ENCODE measurements around a stretch of chr4.

DNA sequence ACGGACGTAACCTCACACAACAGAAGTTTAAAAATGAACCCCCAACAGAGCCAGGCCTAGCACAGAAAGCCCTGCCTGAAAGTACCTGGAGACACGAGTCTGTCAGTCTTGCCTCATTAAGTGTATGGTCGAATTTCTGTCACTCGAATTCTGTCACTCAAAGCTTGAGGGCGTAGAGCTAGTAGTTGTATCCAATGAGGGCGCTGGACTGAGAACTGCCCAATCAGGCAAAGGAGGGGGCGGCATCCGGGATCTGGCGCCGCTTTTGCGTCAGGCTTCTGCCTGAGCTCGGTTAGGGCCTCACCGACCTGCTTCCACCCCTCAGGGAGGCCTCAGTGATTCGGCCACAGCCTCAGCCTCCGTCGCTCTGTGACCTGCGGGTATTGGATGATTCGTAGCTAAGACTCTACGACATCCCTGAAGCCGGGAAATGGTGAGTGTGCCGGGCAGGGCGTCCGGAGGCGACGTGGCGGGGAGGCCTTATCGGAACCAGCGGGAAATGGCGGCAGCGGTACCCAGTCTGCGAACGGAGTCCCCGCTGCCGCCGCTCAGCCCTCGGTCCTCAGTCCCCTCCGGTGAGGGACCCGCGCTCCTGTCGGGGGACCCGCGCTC lies 88.2 kb downstream of the ZNF718 start:
- PRO-cap = unidirectional peak, plus-strand start at position 336 of the sequence

DNA sequence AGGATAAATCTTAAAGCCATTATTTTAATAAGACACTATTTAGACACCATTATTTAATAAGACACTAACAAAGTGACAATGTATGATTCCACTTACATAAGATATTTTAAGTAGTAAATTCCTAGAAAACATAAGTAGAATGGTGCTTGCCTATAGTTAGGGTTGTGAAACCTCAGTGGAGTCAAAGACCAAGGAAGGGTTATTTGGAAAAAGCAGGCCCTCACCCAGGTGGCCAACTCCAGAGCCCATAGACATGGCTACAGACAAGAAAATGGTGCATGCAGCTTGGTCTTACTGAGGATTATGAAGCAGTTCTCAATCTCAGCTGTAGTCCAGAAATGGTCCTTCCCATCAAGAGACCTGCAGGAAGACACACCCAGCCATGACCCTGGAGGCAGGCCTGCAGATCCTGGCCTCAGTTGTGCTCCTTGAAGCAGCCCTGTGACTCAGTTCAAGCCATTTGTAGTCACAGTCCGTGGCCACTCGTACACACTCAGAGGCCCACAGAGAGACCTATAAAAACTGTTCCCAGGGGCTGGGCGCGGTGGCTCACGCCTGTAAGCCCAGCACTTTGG lies 31.5 kb downstream of the ZNF721 start:
- PRO-cap = no peak

- PRO-cap = bidirectional peak, plus-strand start at chr4:663757, minus-strand start at chr4:663635
Observed at GRCh38 chr4:663148-663877, 10.8 kb downstream of the ATP5ME start.

DNA sequence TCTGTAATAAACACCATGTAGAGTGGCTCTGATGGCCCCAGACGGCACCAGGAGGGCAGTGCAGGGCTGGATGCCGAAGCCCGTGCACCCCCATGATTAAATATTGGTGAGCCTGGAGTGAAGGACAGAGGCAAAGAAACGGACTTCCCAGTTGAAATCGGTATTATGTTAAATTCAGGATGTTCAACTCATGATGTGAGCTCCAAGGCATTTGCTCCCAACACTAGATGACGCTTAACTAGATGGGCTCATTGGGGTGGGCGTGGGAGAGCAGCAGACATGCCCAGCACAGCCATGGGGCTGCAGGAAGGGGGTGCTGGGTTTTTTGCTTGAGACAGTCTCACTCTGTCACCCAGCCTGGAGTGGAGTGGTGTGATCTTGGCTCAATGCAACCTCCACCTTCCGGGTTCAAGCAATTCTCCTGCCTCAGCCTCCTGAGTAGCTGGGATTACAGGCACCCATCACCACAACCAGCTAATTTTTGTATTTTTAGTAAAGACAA lies 3.1 kb downstream of the ATP5ME start:
- PRO-cap = no peak

DNA sequence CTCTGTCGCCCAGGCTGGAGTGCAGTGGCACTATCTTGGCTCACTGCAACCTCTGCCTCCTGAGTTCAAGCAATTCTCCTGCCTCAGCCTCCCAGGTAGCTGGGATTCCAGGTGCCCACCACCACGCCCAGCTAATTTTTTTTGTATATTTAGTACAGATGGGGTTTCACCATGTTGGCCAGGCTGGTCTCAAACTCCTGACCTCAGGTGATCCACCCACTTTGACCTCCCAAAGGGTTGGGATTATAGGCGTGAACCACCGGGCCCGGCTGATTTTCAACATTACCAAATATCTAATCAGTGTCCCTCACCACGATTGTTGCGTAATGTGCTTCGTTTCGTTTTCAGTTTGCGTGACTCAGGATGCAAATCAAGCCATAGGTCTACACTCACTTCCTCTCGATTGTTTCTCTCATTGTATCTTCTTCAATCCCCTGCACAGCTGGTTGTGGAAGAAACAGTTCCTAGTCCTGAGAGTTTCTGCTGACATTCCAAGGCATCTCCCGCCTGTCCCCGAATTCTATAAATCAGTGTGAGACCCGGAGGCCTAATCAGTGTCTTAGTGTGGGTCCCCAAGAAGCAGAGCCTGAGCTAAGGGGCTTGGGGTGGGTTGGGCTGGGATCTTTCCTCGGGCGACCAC lies 6.3 kb upstream of the PCGF3 start:
- PRO-cap = unidirectional peak, plus-strand start at position 415 of the sequence

DNA sequence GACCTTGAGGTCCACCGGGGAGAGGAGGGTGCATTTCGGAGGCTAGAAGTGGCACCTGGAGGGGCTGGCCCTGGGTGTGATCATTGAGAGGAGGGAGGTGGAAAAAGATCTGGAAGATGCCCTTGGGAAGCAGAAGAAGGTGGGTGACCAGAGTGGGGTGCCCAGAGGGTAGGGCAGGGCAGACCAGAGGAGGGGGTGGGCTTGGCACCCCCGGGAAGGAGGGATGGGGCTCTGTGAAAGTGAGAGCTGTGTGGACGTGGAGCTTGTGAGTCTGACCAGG lies 17.6 kb downstream of the PCGF3 start:
- PRO-cap = no peak

DNA sequence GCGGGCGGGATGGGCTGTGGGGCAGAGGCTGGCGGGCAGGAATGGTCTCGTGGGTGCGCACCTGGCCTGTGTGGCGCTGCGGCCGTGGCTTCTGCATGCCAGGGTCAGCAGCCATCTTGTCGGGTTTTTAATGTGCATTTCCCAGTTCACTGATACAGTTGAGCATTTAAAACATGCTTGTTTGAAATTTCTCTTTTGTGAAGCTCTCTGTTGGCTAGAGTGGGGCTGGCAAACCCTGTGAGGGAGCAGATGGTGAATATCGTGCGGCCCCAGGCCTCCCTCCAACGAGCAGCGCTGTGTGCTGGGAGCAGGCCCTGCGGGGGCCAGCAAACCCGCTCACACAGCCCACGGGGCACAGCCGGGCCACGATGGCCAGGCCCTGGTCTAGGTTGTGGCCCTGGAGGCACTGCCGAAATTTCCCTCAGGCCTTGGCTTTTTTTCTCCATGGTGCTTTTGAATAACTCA lies 20.5 kb downstream of the PCGF3 start:
- PRO-cap = no peak

DNA sequence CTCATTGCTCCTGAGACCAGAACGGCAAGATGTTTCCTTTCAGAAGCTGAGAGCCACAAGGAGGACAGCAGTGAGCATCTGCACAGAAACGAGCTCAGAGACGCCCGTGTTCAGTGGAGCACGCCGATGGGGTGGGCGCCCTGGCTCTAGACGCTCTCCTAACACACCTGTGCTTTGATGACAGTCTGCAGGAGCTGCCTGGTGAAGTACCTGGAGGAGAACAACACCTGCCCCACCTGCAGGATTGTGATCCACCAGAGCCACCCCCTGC lies 29.1 kb downstream of the PCGF3 start:
- PRO-cap = no peak

GRCh38 chr4:792282-793165 lies 33.4 kb downstream of the CPLX1 start:
- PRO-cap = no peak

- PRO-cap = no peak
Observed at GRCh38 chr4:798869-799378, 27.0 kb downstream of the CPLX1 start.

DNA sequence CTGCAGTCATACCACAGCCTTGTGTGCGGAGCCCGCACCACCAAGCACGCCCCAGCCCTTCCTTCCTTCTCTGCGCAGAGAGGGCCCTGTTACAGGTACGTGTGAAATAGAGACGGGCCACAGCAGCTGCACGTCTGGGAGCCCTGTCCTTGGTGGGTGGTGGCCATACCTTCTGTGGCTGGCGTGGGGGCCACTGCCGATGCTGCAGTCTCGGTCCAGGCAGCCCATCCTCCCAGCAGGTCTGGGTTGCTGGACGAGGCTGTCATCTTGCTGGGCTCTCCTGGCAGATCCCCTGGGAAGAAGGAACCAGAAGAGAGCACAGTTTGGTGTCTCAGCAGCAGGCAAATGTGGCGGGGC lies 39.0 kb upstream of the CPLX1 start:
- PRO-cap = no peak

DNA sequence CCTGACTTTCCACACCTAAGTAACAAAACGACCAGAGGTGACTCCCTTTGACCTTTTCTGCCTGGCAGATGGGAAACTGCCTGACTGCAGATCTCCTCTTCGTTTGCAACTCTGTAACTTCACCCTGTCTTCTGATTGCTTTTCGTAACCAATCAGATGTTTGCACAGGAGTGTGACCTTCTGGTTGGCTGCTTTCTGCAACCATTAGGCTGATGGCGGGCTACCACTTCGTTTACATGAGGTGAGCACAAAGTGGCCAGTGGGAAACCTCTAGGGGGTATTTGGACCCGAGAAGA lies 27.3 kb downstream of the GAK start:
- PRO-cap = no peak

GRCh38 chr4:962305-963366 lies 10.7 kb downstream of the DGKQ start:
- PRO-cap = no peak

- PRO-cap = unidirectional peak, plus-strand start at chr4:1009936
Observed at GRCh38 chr4:1009816-1010428, 1.5 kb upstream of the FGFRL1 start.

GRCh38 chr4:1021554-1022205 lies 10.3 kb downstream of the FGFRL1 start:
- PRO-cap = no peak

DNA sequence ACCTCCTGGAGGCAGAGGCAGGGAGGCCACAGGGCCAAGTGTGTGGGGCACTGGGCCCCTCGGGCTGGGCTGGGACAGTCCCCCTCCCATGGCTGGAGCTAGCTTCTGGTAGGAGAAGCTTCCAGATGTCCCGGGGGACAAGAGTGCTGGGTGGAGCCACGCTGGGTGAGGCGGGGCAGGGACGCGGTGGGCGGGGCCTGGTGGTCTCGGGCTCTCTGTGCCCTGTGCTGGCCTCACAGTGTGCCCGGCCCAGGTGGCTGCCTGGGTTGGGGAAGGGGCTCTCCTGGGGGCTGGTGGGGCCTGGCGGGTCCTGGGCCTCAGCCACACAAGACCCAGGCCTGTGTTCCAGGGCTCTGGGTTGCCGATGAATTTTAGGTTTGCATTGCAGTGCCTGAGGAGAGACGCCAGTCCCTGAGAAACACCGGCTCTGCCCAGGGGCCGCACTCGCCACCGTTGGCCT lies 18.8 kb downstream of the FGFRL1 start:
- PRO-cap = no peak

- PRO-cap = no peak
Observed at GRCh38 chr4:1046514-1047130, 35.2 kb downstream of the FGFRL1 start.

DNA sequence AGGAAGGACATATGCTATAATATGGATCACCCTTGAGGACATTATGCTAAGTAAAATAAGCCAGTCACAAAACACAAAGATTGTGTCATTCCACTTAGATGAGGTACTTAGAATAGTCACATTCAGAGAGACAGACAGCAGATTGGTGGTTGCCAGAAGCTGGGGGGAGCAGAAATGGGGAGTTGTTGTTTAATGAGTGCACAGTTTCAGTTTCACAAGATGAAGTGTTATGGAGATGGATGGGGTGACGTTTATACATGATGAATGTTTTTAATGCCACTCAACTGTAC lies 14.8 kb upstream of the SPON2 start:
- PRO-cap = no peak

- PRO-cap = no peak
Observed at GRCh38 chr4:1245001-1245733, 3.8 kb downstream of the CTBP1 start.

GRCh38 chr4:1298495-1299048 lies 8.9 kb downstream of the MAEA start:
- PRO-cap = no peak

Measured in REH cell (cell line).